Diencephalon (tissue), 2 donors: ENCODE measurements around a stretch of chr2.

DNA sequence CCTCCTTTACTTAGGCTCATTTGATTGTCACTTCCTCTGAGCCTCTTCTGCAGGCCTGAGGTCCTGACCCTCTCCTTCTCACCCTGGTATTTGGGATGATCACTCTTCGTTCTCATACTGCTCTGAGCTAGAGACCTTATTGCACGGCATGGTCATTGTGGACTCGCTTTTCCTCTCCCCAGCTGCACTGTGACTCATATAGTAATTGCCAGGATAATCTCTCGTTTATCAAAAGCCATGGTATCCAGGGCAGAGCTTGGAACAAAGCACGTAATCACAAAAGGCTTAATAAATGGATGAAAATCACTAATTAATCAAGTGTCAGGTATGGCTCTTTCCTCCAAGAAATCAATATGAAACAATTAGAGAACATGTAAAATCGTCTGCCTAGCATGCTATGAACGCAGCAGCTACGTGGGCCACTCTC is 40.9 kb upstream of the TRIB2 start:
- RAMPAGE, long total RNA: no peak

GRCh38 chr2:12715852-12716838 is 591 bp upstream of the TRIB2 start:
- RAMPAGE, long total RNA: no peak

GRCh38 chr2:12718312-12719226 is 1.8 kb downstream of the TRIB2 start:
- RAMPAGE, long total RNA: no peak

DNA sequence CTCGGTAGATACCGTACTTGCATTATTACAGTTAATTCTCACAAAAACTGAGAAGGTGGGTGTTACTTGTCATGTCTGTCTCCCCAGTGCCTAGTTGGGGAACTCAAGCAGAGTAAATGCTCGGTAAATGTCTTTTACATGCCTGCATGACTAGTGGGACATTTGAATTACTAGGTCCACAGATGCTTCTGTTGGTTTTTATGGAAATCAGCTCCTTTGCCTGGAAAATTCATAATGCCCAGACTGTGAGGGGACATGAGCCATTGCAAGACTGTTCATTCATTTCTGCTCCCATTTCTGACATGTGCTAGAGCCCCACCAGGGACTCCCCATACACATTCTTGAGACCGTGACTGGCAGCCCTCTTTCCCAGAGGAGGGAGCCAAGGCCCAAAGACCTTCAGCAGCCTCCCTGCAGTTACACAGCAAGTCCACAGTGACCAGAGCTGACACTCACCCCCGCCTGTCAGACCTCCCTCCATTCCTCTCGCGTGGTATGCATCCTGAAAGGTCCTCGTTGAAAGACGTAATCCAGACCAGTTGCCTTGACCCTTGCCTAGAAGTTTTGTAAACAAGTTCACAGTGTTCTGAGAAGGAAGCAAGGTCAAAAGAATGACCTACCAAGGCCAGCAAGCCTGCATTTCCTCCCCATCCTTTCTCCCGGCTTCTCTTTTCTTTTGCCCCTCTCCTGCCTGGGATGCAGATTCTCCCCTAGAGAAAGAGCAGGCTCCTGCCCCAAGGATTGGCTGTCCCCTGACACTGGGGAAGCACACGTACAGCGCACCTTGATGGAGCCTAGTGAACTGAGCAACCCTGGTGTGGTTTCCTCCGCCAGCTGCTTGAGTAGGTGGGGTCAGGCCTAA is 18.1 kb downstream of the TRIB2 start:
- RAMPAGE, long total RNA: no peak

- RAMPAGE, long total RNA: no peak
Observed at GRCh38 chr2:12818822-12819677, 102.3 kb downstream of the TRIB2 start.

GRCh38 chr2:12844436-12845038 is 127.8 kb downstream of the TRIB2 start:
- RAMPAGE, long total RNA: no peak

GRCh38 chr2:12935158-12935575 is 218.4 kb downstream of the TRIB2 start:
- RAMPAGE, long total RNA: no peak

DNA sequence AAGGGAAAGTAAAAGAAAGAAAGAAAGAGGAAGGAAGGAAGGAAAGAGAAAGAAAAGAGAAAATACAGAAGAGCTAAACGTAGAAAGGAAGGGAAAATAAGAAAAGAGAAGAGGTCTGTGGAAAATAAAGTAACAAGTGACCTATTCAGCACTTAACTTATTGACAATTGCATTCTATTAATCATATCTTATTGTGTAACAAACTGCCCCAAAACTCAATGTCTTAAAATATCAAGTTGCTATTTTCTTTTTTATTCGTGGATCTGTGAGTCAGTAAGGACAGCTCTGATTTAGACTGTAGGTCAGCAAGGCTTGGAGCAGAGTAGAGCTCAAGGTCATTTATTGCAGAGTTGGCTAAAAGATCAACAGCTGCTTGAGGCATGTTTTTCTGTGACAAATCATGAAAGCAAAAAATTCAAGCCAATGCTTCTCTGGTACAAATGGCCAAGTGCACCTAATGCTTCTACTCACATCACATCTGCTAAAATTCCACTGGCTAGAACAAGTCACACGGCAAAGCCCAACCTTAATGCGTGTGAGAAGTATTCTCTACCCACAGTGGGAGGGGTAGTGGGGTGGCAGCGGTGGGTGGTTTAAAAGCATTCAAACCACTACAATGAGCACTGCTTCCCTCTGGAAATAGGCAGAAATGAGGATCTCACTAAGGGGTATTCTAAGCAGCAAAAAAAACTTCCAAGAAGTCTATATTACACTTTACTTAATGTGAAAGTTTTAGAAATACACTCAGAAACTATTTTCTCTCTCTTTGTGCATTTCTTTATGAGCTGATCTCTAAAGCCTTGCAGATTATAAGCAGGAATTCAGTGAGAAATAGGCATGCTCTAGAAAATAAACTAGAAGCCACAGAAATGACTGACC is 497.7 kb upstream of the LRATD1 start:
- RAMPAGE, long total RNA: no peak

DNA sequence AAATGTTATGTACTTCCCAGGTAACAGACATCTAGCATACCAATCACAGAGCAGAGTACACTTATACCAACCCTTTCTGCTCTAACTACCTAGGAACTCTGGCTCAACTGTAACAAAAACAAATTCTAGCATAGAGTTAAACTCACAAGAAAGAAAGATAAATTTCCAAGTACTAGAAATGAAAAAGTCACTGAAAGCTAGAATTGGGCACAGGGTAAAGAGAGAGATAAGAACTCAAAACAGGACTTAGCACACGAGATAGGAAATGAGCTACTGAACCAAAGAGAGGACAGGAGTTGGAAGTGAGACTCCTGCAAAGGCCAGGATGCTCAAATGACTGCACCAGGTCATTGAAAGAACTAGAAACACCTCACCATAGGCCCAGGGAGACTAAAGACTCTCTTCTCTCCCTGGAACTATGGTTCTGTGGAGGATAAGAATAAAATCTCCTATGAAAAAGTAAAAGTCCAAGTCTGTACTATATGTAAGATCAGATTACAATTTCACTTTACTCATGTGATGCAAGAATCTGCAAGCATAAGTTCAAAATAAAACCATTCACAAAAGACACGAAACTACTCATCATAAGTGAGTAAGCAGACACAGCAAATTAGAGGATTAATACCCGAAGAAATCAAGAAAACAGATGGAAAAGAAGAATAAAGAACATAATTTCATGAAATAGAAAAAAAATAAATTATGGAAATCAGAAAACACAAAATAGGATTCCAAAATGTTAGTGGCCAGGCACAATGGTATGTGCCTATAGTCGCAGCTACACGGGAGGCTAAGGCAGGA is 6.6 kb downstream of the NBAS start:
- RAMPAGE, long total RNA: no peak

DNA sequence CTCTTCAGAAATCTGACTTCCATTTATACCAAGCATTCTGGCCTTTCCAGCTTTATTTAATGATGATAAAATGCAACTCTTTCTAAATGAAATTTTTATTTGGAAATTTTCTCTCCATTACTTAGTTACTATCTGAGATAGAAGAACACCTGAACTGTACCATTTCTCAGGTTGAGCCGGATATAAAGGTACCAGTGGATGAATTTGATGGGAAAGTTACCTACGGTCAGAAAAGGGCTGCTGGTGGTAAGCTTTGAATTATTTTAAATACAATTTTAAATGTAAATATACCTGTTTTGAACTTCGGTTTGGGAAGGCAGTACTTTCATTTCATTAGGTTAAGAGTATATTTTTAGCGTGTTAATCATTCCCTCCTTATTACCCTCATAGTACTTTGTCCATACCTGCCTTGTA is 38.2 kb downstream of the DDX1 start:
- RAMPAGE, long total RNA: no peak

DNA sequence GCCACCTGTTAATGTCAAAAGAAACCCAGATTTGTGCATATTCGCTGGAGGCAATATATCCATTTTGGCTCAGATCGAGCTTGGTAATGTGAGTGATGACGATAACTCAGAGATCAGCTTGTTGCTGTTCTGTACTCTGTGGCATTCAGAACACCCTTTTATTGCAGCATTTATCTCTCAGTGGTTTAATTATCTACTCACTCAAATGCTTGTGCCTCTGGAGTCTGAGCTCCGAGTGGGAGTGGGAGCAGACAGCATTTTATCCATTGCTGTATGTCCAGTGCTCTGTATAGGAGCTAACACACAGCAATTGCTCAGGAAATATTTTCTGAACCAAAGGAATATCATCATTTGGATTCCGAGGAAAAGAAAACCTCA is 183.6 kb downstream of the MYCN start:
- RAMPAGE, long total RNA: no peak

DNA sequence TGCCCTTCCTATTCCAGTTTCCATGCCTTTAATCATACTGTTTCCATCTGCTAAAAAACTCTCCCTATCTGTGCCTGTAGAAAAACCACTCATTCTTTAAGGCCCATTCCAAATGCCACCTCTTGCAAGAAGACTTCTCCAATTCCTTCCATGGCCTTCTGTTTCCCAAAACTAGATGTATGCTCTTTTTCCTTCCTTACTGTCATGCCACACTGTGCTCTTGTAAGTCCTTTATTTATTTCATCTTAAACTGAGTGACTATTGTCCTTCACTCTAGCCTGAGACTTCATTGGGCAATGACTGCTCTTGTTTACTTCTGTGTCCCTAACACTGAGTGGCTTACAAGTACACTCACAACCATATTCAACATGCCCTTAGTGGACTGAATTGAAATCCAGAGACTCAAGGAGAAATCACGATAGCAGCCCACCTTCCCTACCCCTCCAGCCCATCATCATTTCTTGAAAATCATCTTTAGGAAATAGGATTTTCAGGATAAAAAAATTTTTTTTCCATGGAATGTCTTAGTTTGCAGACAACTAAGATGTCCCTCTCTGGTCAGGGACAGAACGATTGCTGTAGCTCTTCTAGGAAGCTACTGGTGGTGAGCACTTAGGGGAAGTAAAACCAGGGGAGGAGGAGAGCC is 80.8 kb downstream of the CYRIA start:
- RAMPAGE, long total RNA: no peak

DNA sequence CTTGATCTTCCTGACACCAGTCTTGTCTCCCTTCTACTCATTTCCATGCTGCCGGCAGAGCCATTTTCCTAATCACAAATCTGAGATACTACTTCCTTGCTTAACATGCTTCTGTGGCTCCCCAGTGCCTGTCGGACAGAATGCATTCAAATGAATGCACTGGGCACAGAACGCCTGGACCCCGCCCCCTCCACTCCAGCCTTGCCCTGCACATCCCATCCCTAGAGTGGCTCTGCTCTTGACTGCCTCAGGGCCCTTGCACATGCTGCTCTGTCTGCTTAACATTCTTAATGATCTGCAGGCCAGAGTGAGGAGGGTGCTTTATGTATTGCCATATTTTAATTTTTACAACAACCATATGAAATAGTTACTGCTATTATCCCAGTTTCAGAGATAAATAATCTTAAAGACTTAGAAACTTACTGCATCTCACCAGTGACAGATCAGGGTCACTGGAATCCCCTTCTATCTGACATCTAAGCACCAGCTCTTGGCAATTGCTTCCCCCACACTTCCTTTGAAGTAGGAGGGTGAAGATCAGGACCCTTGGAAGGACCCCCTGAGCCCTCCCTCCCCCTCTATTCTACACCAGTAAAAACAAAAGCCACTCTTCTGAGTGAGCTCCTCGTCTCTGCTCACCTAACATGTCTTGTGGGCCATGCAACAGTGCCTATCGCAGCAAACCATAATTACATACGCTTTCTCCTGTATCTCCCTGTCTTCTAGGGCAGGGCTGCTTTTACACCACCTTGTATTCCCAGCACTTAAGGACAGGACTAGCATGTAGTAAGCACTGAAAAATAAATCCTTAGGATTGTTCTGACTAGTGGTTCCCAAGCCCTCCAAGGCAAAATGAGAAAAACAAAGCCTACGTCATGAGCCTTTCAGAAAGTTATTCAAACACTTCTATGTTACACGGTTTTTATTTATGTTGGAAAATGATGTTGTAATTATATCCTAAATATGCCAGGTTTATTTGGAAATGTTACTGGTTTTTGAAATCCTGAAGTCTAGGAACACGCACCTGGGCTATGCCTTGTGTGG is 62.3 kb downstream of the CYRIA start:
- RAMPAGE, long total RNA: no peak

- RAMPAGE, long total RNA: no peak
Observed at GRCh38 chr2:16612499-16613068, 53.0 kb downstream of the CYRIA start.

DNA sequence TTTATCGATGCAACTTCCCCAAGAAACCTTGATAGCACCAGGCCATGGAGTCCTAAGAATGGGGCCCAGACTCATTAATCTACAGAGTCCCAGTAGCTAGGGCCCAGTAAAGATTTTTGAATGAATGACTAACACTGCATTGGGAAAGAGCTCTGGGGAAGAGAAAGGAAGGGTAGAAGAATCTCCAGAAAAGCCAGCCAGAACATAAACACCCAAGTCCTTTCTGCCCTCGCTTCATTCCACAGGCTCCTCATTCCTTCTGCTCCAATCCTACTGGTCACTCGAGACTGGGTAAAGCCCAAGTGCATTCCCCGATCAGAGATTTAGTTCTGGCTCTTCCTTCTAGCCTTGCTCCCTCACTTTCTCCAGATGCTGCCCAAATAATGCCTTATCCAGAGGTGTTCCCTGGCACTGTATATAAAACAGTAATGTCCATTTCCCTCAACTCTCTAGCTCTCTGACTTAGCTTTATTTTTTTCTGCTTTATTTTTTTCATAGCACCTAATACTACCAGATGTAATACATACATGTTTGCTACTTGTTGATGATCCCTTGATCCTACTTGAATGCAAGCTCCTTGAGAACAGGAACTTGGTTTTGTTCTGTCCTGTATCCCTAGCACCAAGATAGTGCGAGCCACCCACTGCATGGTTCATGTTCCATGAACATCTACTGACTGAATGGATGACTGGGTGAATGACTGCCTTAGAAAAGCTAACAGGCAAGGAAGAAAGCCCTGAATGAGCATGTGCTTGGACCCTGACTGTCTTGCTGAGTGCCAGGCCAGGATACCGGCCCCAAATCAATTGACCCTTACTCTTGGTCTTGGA is 44.1 kb downstream of the CYRIA start:
- RAMPAGE, long total RNA: no peak

DNA sequence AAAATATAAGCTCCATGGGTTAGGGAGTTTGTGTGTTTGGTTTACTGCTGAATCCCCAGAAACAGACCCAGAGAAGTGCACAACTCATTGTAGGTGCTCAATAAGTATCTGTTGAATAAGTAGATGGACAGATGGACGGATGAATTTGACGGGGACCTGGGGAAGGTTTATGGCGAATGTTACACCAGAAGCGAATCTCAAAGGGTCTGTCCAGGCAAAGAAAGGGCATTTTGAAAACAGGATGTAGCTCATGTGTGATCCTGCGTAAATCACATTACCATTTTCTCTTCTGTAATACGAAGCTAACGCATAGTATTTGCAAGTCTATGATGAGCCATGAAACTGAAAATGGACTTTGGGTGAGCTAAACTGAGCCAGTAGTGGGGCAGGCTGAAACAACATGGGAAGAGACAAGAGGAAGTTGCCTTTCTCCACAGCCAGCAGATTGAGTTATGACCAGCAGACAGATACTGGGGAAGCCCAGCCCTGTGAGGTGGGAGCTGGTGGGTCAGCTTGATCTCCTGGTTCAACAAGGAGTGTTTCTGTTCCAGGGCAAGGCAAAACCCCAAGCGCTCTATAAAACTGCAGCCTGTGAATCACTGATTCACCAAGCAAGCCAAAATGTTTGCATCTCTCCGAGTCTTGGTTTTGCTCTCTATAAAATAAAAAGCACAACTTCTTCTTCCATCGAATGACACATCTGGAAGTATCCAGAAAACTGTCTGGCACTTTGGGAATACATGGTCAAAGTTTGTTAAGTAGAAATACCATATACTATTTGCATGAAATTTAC is 11.9 kb downstream of the CYRIA start:
- RAMPAGE, long total RNA: no peak

DNA sequence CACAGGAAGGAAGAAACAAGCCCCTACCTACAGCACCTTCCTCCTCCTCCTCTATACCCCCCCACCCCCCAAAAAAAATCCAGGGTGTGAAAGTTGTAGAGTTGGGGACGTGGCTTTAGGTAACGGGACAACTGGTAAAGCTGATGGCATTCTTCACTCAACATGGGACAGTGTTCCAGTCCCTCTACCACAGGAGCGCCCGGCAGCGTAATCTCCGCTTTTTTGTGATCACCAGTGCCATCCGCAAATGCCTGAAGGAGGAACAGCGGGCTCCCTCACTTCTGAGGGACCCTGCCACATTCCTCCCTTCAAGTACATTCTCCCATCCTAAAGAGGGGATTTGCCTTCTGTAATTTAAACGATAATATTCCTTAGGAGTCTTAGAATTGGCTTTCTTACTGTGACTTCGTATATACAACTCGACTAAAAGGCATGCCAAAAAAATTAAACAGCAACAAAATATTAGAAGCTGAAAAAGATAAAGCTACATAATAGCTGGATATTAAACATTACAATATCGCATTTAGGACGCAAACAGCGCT is 2.5 kb upstream of the VSNL1 start:
- RAMPAGE, long total RNA: no peak

DNA sequence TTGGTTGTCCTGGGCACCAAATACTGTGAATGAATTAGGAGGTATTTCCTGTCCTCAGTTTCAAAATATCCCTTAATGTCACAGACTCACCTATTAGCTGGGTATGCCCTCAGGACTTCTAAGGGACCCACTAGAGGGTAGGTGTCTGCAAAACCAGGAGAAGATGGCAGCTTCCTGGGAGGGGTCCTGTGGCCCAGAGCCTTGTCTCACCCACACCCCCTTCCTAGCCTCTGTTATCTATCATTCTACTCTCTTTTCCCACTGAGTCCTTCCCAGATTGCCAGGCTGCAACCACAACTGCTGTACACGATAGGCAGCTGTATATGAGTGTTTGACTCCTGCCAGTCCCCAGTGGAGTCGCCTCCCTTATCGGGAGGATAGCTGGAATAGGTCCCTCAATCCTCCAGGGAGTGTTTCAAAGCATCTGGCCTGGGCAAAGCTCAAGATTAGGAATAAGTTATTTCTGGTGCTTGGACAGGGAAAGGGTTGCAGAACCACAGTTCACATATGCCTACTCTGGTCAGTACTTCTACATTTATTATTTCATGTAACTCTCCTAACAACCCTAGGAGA is 4.7 kb downstream of the MSGN1 start:
- RAMPAGE, long total RNA: no peak

GRCh38 chr2:18791312-18791678 is 201.9 kb upstream of the NT5C1B start:
- RAMPAGE, long total RNA: no peak

- RAMPAGE, long total RNA: no peak
Observed at GRCh38 chr2:18932850-18933242, 343.5 kb upstream of the NT5C1B start.